GM12892 (cell line): ENCODE measurements around the gene LRRC8D.

GRCh38 chr1:89126965-89127729, 1.2 kb upstream of the GBP2 start:
- RRBS, result no CpG with 5 or more reads among the region's 19 CpGs

DNA sequence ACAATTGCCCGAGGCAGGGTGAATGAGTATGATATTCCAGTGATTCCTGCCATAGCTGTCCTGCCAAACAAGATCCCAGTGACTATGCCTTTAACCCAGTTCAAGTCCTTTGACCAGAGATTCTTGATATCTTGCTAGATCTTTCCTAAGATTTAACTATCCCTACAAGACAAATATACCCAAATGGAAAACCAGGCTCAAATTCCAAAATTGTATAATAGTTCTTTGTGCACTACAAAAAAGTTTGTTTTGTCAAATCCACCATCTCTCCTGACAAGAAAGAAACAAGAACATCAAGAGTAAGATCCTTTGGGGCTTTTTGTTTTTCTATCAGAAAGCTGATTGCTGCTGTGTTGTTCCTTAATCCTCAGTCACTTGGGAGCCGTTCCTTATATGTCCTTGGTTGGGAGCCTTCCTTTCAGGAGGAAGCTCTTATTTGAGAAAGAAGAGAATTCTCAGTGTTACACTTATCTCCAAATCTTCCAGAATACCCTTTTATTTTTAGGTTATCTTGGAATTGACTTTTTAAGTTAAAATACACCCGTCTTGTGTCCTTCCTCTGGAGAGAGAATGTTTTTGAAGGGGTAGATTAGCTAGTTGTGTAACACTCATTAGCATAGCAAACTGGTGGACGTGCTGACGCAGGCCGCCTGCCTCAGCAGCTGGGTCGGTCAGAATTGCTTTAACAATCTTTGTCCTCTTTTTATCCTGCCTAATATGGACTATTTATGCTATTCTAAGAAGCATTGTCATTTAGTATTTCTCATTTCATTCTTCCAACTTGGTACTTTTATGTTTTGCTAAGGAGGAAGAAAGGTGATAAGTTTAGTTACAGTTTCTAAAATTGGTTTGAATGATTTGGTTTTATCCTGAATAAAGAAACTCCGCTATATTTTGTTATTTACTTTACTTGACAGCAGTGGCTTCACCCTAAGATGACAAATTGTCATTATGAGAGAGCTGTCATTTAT, 42.1 kb downstream of the LRRC8B start:
- RRBS, result no CpG with 5 or more reads among the region's 8 CpGs

GRCh38 chr1:89582568-89583164, 50.3 kb upstream of the LRRC8C start:
- RRBS, result no CpG with 5 or more reads among the region's 16 CpGs

GRCh38 chr1:89608868-89609375, 24.0 kb upstream of the LRRC8C start:
- RRBS, result no CpG with 5 or more reads among the region's 15 CpGs

GRCh38 chr1:89820937-89821824, at the start of gene LRRC8D:
TSS of gene LRRC8D (plus strand) at chr1:89821032.
- RRBS, result 1% methylated on average over 54 of the region's 107 CpGs

DNA sequence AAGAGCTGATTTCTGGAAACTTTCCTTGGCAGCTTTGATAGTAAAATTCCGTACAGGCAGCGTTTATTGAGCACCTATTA, 1.5 kb downstream of the LRRC8D start:
- RRBS, result no CpG with 5 or more reads among the region's 2 CpGs

- RRBS, result no CpG with 5 or more reads among the region's 4 CpGs
Observed at GRCh38 chr1:89836139-89836636, 15.4 kb downstream of the LRRC8D start.

- RRBS, result 17% methylated on average over 1 of the region's 5 CpGs
Observed at GRCh38 chr1:89844334-89844727, 23.5 kb downstream of the LRRC8D start.

DNA sequence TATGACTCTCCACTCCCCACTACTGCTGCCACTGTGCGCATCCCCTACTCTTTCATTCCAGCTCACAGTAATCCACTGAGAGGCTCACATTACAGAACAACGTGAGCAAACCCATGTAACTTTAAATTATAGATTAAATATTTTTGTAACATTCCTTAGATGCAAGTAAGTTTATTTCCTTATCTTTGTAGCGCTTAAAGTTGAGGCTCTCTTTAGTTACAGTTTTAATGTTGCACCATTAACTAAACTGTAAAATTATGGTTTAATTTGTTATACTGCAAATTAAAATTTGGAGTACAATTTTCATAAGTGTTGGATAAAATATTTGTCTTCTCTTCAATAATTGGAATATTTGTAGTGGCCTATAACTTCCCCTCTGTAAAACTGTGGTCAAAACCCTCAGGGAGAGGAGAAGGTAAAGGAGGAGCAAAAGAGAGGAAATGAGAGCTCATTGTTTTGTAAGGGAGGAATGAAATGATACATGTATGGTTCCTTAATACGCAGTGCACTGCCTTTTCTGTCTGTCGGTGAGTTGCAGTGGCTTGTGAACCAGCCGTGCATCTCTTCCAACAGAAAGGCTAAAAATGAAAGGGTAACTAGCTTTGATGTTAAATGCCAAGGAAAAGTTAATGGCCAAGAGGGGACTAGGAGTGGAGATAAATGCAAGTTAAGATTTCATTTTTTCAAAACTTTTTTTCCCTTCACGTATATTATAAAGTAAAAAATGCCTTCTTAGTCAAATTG, 26.3 kb downstream of the LRRC8D start:
- RRBS, result no CpG with 5 or more reads among the region's 7 CpGs

GRCh38 chr1:89869143-89869651, 48.4 kb downstream of the LRRC8D start:
- RRBS, result no CpG with 5 or more reads among the region's 9 CpGs

- RRBS, result no CpG with 5 or more reads among the region's 9 CpGs
Observed at GRCh38 chr1:89996346-89996867, 1.5 kb downstream of the ZNF326 start.

DNA sequence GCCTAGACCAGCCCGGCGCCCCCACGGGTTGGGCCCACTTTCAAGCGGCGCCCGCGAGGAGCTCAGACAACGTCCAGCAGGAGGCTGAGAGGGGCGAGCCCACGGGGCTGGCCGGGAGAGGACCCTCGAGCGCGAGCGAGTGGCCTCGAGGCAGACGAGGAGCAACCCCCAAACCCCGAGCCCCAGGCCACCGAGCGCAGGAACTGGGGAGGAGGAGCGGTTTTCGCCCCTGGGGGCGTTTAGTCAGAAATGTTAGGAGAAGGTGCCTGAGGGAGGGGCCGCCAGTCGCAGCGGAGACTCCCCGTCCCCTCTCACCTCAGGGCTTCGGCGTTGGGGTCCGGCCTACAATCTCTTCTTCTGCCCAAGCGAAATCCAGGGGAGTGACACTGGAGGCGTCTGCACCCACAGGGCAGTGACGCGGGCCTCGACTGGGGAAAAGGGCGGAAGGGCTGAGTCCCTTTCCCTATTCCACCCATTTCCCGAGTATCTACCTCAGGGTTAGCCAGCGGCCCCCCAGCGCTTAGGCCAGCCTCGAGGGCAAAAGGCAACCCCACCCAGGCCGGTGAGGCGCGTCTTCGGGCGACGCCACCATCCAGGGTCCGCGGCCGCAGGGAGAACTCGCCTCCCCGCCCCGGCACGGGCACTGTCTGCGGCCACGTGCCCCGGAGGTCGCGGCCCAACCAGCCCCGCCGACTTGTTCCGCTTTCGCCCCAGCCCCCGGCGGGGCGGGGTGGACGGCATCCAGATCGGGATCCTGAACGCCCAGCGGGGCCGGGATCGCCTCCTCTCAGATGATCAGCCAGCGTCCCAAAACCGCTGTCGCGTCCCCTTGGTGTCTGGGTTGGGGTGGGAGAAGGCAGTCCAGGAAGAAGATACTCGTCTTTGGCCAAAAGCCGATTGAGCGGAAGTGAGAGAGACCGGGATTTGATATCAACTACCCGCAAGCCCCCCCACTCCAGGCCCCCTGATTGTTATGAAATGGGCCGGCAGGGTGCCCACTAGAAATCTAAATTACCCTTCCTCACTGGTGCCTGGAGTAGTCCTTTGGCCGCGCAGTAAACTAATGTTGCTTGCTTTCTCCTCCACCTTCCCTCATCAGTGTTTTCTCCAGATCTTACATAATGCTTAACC, 118.8 kb upstream of the BARHL2 start:
- RRBS, result 28% methylated on average over 30 of the region's 83 CpGs

DNA sequence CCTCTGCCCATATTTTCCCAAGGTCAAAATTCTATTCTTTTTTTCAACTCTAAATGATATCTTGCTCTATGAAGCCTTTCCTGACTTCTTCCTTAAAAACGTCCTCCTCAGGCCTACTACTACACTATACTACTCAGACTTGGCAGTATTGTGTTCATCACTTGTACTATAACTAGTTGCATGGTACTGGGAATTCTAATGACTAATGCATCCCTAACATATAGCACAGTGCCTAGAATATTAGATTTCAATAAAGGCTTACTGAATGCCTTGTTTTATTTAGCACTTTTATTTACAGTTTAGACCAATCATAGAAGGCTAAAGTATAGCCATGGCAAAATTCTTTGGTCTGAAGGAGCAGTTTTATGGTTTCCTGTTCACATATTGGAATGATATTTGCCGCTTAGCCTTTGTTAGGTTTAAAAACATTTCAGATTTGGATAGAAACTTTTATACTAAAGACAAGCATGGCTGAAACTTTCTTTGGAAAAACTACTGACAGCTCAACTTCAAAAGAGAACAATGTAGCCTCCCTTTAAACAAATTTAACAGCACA, 45.6 kb downstream of the ZNF644 start:
- RRBS, result no CpG with 5 or more reads among the region's 2 CpGs

DNA sequence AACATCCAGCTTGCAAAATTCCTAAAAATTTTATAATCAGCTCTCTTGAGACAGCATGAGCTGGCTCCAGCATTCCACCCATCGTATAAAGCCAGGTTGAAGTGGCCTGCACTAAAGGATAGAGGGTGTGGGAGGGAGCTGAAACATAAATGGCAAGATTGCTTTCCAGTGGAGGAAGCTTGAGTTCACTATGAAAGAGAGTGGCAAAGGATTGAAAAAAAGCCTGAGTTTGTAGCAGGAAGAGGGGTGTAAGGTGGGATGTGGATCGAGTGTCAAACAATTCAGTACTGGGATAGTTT, 48.5 kb upstream of the ZNF644 start:
- RRBS, result no CpG with 5 or more reads among the region's 2 CpGs

- RRBS, result no CpG with 5 or more reads among the region's 7 CpGs
Observed at GRCh38 chr1:91555781-91556538, 55.3 kb downstream of the CDC7 start.

GRCh38 chr1:91569327-91570280, 69.0 kb downstream of the CDC7 start:
- RRBS, result no CpG with 5 or more reads among the region's 8 CpGs

- RRBS, result no CpG with 5 or more reads among the region's 12 CpGs
Observed at GRCh38 chr1:91591260-91591714, 90.6 kb downstream of the CDC7 start.

GRCh38 chr1:91604575-91605159, 104.0 kb downstream of the CDC7 start:
- RRBS, result no CpG with 5 or more reads among the region's 7 CpGs

- RRBS, result no CpG with 5 or more reads among the region's 12 CpGs
Observed at GRCh38 chr1:91611513-91611957, 110.9 kb downstream of the CDC7 start.

GRCh38 chr1:91731288-91731755, 154.6 kb downstream of the TGFBR3 start:
- RRBS, result no CpG with 5 or more reads among the region's 9 CpGs